GM12891 (cell line): ENCODE measurements around the gene BIK.

DNA sequence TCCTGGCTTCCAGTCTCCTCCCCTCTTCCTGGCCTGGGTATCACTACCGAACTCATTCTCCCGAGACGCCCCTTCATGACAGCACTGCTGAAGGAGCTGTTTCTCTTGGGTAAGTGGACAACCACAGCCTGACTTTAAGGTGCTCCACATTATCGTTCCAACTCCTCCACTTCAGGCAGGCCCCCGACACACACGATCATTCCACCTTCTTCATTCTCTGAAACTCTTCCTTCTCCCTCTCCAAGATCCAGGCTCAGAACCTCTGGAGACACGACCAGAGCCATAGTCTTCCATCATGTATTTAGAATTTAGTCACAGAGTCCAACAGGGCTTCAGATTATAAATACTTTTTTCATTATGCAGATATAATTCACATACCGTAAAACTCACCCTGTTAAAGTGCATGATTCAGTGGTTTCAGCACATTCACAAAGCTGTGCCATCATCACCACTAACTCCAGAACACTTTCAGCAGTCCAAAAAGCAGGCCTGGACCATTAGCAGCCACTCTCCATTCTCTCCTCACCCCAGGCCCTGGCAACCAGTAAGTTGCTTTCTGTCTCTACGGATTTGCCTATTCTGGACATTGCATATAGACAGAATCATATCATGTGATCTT, 36.1 kb downstream of the ARFGAP3 start:
- RRBS = no CpG with 5 or more reads among the region's 9 CpGs

GRCh38 chr22:42887272-42887910, 30.3 kb upstream of the ARFGAP3 start:
- RRBS = no CpG with 5 or more reads among the region's 12 CpGs

DNA sequence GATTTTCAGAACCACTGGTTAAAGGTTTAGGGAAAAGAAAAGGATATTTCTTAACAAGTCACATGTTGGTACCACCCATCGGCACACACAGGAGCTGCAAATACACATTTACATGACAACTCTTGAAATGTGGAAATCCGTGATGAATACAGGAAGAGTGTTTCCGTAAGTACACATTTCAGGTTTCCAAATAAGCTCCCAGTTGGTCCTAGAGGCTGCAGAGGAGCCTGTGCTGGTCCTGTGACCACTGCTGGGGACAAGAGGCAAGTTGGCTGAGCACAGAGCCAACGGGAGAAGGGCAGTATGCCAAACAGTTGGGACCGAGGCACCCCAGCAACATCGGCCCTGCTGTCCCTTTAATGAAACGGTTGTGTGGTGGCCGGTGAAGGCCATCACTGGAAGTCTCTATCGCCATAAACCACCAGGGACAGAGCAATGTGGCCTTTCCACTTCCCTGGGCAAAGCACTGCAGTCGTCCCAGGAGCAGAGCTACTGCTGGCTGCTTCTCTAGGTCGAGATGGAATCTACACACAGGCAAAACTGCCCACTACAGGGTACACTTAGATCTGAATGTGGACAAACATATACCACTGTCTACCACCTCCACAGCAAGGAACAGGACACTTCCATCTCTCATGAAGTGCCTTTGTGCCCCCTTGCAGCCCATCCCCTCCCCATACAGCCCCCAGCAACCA, 38.6 kb upstream of the ARFGAP3 start:
- RRBS = no CpG with 5 or more reads among the region's 11 CpGs

GRCh38 chr22:42929868-42930440, 72.9 kb upstream of the ARFGAP3 start:
- RRBS = no CpG with 5 or more reads among the region's 8 CpGs

DNA sequence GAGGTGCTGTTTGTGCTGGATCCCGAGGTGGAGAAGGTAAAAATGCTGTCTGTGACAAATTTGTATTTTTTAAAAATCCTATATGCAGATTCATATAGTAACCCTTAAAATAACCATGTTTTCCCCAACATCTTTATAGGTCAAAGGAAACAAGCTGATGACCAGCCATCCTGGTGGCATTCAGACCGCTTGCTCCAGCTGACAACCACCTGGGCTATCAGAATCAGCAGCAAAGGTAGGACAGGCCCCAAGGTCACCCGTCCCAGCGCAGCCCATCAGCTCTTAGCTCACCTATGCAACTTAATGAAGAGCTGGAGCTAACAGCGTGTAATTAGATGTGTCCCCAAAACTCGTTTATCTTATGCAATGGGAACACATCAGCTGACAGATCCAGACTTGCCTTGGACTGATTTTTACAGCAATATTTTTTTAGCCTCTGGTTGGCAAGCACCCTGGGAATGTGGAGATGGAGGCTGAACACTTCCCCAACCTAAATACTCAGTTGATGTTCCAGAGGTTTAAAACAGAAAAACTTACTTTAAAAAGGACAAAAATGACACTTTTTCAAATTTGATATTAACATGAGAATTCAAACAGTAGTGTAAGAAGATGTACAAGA, 76.0 kb downstream of the PACSIN2 start:
- RRBS = no CpG with 5 or more reads among the region's 6 CpGs

GRCh38 chr22:42939442-42939983, 75.4 kb downstream of the PACSIN2 start:
- RRBS = 81% methylated on average over 1 of the region's 11 CpGs

DNA sequence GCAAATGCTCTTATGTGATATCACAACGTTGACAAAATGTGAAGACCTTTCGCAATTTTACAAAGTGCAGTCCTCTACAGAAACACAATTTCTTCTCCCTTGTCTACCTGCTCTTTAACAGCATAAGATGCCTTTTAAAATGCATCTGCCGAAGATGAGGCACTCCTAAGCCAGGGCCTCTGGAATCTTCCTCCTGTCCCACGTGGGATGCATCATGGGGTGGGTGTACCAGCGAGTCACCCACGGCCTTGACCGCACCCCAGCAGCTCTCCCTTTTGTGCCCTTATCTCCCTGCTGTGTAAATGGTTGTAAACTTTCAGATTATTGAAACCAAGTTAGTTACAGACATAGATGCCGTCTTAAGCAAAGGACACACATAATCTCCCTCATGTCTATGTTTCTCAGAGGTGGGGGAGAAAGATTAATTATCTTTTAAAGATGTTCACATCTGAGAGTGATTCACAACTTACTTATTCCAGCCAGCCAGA, 11.3 kb downstream of the PACSIN2 start:
- RRBS = no CpG with 5 or more reads among the region's 8 CpGs

GRCh38 chr22:43013229-43013666, 1.7 kb downstream of the PACSIN2 start:
- RRBS = no CpG with 5 or more reads among the region's 2 CpGs

GRCh38 chr22:43014007-43015022, 634 bp downstream of the PACSIN2 start:
- RRBS = no CpG with 5 or more reads among the region's 76 CpGs

DNA sequence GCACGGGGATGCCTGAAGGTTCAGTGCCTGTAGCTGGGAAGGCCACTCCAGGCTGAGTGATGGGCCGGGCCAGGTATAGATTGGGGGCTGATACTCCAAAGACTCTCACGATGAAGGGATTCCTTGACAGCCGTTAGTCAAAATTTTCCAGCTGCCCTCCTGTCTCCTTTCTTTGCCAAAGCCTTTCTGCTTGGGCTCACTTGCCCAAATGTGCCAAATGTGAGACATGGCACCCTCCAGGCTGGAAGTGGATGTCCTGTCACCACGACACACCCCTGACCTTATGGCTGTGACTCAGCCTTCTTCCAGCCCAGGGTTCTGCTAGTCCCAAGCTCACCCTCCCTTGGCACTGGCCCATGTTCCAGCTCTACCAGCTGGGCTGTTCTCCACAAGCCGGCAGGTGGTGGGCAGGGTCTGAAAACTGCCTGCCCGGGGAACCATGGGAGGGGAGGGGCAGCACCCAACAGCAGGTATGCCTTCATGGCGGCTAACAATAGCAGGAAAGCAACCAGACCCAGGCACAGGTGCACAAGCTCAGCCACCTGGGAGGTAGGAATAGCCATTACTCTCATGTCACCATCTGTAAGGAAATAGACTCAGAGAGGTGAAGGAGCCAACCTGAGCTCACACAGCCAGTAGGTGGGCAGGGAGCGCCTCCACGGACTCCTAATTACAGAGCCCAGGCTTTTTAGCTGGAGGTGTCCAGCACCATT, 13.4 kb upstream of the PACSIN2 start:
- RRBS = no CpG with 5 or more reads among the region's 10 CpGs

GRCh38 chr22:43036090-43036755, 21.3 kb upstream of the PACSIN2 start:
- RRBS = 35% methylated on average over 3 of the region's 19 CpGs

- RRBS = no CpG with 5 or more reads among the region's 15 CpGs
Measured at GRCh38 chr22:43038301-43038788, 23.4 kb upstream of the PACSIN2 start.

- RRBS = under 1% methylated on average over 20 of the region's 62 CpGs
Measured at GRCh38 chr22:43110427-43111015, at the start of gene BIK. Gene BIK (plus strand): TSS chr22:43110750.

DNA sequence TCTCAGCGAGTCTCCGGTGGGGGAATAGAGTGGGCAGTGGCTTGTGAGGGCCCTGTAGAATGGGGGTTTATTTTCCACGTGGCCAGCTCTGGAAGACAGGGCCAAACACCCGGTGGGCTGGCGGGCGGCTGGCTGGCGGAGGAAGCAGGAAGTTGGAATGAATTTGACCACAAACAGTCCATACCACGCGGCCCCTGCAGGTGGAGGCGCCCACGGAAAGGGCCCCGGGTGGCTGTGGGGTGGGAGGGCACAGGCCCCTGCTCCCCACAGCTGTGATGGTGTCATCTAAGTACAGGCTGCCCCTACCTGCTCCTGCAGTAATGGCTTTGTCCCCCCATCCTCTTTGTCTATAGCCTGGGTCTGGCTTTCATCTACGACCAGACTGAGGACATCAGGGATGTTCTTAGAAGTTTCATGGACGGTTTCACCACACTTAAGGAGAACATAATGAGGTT, 15.0 kb downstream of the MCAT start:
- RRBS = 8% methylated on average over 3 of the region's 14 CpGs

GRCh38 chr22:43197408-43198274, 10.7 kb upstream of the TTLL12 start:
- RRBS = 35% methylated on average over 1 of the region's 24 CpGs

DNA sequence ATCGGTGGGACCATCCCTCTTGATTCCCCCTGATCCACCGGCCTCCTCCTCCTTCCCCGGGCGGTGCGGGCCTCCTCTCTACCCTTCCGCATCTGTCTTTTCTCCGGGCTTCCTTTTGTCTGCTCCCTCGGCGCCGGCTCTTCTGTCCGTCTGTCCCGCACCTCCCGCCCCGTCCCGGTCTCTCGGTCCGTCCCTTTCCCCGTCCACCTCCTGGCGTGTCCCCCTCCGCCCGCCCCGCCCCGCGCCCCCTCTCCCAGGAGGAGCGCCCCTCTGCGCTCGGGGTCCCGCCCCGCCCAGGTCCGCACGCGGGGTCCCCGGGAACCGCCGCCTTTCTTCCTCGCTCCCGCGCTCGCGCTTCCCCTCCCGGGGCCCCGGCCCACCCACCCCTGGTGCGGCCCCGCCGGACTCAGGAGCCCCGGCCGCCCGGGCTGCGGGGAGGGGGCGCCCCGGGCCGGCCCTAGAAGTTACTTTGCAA, 562 bp downstream of the SCUBE1 start:
- RRBS = 3% methylated on average over 13 of the region's 52 CpGs

GRCh38 chr22:43343687-43344413, 678 bp upstream of the SCUBE1 start:
- RRBS = 29% methylated on average over 17 of the region's 63 CpGs

DNA sequence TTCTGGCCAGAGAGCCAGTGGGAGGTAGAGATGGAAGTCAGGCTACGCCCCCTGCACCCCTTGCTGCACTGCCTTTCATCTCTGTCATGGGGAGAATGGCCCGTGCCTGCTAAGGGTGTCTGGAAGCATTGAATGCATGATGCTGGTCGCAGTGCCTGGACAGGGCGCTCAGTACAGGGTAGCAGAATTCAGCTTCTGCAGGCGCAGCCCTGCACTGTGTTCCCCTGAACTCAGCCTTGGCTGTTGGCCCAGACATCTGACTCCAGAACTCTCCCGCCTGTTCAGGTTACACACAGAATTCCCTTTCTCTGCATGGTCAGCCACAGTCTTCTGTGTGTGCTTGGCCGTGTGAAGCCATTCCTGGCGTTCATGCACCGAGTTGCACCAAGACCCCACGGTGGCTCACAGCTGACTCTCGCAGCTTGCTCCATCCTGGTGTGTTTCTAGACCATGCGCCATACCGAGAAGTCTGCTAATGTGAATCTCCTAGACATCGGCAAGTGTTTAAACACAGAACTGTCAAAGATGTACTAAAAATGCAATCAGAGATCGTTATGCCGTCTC, 55.4 kb downstream of the MPPED1 start:
- RRBS = no CpG with 5 or more reads among the region's 16 CpGs

DNA sequence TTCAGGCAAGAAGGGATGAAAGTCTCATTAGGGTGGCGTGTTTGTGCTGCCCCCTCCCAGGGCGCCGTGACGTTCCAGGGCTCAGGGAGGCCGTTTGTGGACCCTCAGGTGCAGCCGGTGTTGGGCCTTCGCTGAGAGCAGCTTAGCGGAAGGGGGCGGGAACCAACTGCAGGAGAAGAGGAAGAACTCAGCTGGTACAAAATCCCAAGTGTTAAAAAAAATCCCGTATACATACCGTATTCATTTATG, 70.0 kb downstream of the MPPED1 start:
- RRBS = no CpG with 5 or more reads among the region's 11 CpGs

GRCh38 chr22:43826704-43827260, 14.7 kb upstream of the EFCAB6 start:
- RRBS = no CpG with 5 or more reads among the region's 11 CpGs